Mesenchymal stem cell of adipose (primary cell): ENCODE measurements around a stretch of chr20.

DNA sequence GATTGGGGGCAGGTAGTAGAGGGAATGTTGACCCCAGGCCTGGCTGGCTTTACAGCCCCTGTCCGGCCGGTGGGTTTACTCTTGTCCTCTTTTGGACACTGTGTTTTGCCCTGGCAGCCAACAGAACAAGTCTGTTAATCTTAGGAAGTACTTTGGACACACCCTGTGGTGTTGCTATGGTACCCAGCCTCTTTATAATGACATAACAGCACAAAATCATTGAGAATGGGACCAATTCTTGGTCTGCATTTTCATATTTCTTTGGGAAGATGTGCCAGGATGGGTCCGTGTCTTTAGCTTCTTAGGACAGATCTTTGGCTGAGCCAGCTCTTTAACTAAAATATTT is 8.2 kb downstream of the STK35 start:
- CAGE, long polyA plus RNA: no peak

- CAGE, long polyA plus RNA: no peak
These were observed 11.7 kb upstream of the TMC2 start for GRCh38 chr20:2524325-2525440.

DNA sequence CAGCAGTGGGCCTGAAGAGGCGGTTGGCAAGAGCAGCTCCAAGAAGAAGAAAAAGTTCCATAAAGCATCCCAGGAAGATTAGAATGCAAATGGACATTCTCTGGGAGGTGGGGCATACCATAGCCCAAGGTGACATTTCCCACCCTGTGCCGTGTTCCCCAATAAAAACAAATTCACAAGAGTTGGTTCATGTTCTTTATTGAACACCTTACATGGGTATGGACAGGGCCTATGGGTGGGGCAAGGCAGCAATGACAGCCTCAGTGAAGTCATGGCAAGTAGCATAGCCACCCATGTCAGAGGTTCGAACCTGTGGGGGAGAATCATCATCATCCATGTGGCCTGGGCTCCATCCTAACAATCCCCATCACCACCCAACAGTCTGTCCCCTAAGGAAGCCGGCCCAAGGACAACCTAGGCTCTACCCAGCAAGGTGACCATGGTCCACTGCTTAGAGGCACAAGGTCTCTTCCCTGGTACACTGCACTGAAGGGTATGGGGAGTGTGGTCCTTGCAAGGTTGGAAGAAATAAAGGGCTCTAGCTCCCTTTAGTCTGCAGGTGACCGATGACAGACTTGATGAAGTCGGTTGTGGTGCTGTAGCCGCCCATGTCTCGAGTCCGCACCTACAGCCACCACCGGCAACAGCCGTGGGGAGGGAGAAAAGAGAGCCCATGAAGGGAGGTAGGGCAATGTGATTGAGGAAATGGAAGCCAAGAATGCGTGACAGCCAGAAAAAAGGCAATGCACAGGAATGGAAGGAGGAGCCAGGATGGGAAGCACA is 5.6 kb downstream of the IDH3B start:
- CAGE, long polyA plus RNA: no peak

GRCh38 chr20:2691866-2692458 is 618 bp upstream of the EBF4 start:
- CAGE, long polyA plus RNA: no peak

GRCh38 chr20:2692906-2693755 is 551 bp downstream of the EBF4 start:
- CAGE, long polyA plus RNA: no peak

- CAGE, long polyA plus RNA: no peak
These were observed 1.3 kb downstream of the EBF4 start for GRCh38 chr20:2693756-2694469.

GRCh38 chr20:2863867-2864782 is 9.2 kb upstream of the PTPRA start:
- CAGE, long polyA plus RNA: no peak

- CAGE, long polyA plus RNA: no peak
These were observed 16.6 kb upstream of the GNRH2 start for GRCh38 chr20:3026826-3027214.

DNA sequence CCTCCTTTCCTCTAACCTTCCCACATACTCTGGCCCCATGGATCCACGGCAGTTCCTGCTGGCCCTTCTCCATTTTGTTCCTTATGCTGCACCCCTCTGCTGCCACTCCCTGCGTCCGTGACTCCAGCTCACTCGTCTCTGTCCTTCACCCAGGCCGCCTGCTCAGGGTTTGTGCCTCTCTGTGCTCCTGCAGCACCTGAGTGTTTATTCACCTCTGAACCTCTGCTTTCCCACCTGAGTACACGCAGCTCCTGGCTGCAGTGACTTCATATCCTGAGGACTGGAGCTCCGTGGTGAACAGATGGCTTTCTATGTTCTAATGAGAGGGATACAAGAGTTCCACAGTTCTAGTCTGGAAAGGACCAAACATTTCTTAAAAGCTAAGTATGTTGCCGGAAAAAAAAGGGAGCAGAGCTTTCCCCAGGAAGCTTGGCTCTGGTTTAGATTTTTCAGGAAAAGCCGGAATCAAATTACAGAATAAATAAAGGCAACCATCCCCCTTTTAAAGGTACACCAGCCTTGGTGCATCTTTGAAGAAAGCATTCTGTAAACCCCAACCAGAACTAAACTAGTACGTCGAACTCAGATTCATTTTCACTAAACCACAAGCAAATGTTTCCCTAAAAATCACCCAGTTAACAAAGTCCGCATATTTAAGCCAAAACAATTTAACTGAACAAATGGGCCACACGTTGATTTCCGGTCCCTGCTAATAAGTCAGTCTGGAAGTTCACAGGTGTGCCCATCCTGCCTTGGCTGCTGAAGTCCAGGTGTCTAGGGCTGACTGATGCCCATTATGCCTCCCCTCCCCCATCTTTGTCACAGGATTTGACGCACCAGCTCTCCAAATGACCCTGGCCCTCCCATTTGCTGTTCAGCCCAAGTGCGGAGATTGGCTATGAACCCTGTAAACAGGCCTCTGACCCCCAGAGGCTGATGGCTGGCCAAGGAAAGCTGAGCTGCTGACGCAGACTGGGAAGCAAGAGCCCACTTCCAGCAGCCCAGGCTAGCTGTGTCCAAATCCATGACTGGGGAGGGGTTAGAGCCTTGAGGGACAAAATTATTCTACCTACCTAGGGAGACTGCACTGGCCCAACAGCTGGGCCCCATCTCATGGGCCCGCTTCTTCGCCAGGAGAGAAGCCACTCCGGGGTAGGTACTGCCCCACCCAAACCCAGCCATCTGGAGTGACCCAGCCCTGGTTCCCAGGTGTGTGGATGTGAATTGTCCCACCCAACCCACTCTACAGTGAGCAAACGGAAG is 1.1 kb upstream of the GNRH2 start:
- CAGE, long polyA plus RNA: no peak

DNA sequence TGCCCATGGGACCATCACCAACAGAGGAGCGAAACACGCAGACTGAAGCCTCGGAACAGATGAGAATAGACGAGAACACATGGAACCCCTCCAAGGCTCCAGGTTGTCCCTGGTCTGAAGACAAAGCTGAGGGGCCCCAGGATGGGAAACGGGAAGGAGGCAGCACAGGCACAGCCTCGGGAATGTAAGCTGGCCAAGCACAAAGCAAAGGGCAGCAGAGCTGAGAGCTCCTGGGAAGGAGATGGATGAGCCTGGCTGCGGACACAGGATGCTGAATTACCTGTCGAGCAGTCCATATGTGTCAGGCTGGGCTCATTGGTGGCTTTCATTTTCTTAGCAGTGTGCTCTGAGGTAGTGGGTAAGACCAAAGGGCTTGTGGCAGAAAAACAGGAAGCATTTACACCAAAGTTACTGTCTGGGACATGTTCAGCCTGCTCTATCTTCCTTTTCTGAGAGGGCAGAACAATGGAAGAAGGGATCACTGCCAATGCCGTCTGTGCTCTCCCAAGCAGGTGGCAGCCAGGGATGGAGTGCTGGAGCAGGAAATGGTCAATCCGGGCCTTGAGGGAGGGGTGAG is 36.7 kb upstream of the AVP start:
- CAGE, long polyA plus RNA: no peak

DNA sequence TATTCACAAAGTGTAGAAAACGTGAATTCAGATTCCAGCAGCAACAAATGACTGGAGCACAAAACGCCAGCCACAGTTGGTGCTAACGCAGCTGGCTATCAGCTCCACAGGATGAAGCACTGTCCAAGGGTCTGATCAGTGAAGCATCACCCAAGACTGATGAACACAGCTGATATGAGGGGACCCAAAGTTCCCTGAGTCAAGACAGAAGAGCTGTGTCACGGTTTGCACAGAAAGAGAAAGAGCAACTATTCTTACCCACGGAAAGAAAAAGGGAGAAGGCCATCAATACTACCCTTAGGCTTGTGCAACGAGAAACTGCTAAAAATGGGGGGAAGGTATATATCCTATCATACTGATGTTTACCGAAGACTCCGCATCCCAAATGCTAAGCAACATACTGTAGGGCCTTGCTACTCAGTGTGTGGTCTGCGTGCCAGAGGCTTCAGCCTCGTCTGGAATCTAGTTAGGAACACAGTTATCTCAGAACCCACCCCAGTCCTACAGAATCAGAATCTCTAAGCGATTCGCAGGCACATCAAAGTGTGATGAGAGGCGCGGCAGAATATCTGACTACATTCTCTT is 689 bp downstream of the FASTKD5 start:
- CAGE, long polyA plus RNA: no peak

DNA sequence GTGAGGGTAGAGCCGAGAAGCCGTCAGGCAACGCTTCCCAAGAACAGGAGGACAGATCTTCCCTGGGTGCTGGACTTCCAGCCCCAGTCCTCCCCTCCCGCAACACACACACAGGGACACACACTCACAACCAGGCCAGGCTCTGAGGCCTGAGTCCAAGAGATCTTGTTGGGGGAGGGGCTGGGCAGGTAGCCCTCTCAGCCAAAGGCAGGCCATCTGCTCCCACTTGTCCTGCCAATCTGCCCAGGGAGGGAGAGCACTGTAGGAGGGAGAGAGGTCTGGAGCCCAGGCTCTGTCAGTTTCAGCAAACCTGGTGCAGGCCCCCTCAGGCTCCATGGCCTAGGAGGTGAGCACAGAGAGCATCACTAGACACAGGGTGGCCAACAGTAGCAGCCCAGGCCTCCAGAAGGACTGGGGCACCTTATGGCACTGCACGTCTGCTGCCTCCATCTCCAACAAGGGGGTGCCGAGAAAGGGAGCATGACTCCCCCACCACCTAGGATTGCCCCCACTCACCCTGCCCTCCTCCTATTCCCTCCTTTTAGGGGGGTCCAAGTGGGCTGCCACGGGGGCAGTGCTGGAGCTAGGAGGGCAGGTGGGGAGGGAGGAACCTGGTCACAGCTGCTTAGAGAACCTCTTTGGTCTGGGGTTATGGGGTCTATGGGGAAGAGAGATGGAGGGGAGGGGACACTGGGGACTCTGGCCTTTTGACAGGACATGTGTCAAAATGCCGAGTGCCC is 4.2 kb upstream of the FASTKD5 start:
- CAGE, long polyA plus RNA: no peak

- CAGE, long polyA plus RNA: no peak
These were observed 5.9 kb upstream of the FASTKD5 start for GRCh38 chr20:3165477-3166007.

- CAGE, long polyA plus RNA: no peak
These were observed 5.0 kb downstream of the LZTS3 start for GRCh38 chr20:3168091-3169076.

GRCh38 chr20:3243660-3244209 is 4.7 kb upstream of the SLC4A11 start:
- CAGE, long polyA plus RNA: no peak

- CAGE, long polyA plus RNA: no peak
These were observed 9.3 kb upstream of the SLC4A11 start for GRCh38 chr20:3248351-3248648.

DNA sequence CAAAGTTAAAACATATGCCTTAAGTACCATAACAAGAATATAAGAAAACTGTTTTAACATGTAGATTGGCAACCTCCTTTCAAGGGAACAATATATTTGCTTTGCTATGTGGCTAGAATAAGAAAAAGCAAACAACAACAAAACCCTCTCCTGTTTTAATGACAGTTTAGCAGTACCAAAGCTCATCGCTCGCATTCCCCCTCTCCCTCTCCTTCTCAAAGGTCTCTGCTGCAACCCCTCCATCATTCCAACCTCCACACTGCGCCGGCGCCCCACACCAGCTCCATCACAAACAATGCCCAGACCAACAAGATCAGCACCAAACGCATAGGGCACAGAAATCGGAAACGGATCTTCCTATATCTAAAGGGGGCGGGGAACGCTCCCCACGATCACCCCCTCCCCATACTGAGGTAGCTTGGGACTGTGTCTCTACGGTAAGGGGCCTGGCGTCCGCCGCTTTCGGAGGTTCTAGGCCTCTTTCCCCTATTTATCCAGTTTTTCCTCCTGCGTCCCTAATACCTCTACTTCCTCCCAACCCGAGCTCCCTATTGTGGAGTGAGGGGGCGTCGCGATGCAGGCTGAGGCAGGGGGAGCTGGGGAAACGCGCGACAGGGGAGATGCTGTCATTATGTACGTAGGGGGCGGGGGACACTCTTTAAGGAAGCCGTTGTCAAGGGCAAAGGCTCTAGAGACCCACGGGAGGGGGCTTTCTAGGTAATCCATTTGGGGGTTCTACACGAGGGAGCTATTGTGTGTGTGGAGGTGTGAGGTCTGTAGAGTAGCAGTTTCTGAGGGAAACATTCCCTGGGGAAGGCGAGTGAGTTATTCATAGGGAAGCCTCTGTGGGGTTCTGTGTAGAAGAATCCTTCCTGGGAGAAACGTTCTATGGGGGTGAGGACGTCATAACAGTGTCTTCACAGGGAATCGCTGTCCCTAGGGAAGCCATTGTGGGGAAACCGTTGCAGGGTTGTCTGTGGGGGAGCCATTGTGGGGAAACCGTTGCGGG is 895 bp downstream of the DNAAF9 start:
- CAGE, long polyA plus RNA: no peak

DNA sequence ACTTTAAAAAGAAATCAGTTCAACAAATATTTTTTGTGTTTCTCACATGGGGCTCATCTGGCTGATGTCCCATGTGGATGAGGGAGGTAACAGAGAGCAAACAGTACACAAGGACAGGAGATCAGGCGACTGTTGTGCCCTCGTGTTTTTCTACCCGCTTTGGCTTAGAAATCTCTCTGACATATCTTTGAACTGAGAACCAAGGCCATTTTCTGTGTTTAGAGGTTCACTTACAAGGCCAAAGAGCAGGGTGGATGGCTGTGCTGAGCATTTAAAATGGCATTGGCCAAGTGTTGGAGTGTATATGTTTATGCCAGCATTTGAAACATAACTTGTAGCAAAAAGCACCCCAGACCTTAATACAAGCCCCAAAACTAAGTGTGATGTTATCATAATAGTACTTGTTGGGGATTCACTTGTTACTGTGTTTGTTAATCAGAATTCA is 71.0 kb downstream of the ATRN start:
- CAGE, long polyA plus RNA: no peak

DNA sequence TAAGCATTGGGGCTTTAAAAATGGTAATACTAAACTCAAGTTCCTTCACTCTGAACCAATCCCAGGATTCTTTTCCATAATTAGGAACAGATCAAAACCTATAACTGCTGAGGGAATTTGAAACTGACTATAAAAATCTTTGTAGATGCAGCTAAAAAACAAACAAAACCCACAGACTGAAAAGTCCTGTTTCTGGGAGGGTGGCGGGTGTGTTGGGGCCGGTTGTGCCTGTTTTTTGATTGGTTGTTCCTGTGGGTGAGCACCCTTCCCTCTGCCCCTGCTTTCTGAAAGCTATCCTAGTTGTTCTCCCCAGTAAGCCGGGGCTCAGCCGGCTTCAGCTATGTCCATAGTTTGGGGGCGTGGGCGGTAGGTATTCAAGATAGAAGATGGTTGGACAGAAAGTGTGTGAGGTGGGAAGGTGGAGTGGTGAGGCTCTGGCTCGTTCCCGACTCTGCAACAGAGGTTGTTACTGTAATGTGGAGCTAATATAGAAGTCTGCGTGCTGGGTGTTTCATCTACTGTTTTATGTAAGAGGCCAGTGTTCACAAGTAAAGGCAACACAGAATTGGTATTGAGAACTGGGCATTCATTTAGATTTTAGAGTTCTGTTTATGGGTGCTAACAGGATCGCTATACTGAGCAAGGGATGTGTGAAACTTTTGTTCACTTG is 49.1 kb downstream of the GFRA4 start:
- CAGE, long polyA plus RNA: no peak

GRCh38 chr20:3687395-3688083 is 5.7 kb upstream of the ADAM33 start:
- CAGE, long polyA plus RNA: no peak